Diencephalon (tissue), 2 donors: ENCODE data around the genes ZNF790, ZNF540 and PPP1R14A.

- RAMPAGE, long total RNA: no peak
These were observed 1.9 kb downstream of the ZNF567 start for GRCh38 chr19:36689262-36689705.

- RAMPAGE, long total RNA: no peak
These were observed at the start of gene ZNF790 for GRCh38 chr19:36838224-36839094. ZNF790 (minus strand) TSS chr19:36838387.

DNA sequence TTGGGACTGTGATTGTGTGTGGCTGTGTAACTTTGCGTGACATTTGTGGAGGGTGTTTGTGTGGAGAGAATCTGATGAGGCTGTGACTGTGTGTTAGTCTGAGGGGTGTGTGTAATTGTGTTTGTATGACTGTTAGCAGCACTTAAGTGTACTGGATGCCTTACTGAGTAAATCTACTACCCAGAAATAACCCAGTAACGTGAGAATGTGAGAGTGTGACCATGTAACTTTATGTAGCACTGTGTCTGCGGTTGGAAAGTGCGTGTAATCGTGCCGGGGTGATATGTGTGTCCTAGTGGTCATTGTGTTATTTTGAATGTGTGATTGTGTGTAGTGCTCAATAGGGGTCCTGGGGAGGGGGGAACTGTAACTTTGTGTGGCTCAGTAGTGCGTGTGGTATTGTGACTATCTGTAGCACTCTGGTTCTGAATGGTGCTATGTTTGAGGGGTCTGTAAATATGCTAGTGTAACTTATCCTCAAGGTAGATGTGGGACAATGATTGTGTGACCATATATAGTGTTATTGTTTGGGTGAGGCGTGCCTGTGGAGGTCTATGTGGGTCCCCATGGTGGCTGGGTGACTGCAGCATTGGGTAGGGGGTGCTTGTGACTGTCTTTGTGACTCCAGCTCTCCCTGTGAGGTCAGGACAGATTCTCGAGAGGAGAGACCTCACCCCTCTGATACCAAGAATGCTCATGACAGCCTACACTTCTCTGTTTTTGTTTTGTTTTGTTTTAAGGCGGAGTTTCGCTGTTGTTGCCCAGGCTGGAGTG lies 709 bp downstream of the ZNF383 start:
- RAMPAGE, long total RNA: no peak

GRCh38 chr19:37594582-37595612 lies at the start of gene ZNF540:
ZNF540 (plus strand) TSS chr19:37594876.
- RAMPAGE, long total RNA: no peak

GRCh38 chr19:37635848-37636320 lies 19.4 kb downstream of the ZFP30 start:
- RAMPAGE, long total RNA: no peak

DNA sequence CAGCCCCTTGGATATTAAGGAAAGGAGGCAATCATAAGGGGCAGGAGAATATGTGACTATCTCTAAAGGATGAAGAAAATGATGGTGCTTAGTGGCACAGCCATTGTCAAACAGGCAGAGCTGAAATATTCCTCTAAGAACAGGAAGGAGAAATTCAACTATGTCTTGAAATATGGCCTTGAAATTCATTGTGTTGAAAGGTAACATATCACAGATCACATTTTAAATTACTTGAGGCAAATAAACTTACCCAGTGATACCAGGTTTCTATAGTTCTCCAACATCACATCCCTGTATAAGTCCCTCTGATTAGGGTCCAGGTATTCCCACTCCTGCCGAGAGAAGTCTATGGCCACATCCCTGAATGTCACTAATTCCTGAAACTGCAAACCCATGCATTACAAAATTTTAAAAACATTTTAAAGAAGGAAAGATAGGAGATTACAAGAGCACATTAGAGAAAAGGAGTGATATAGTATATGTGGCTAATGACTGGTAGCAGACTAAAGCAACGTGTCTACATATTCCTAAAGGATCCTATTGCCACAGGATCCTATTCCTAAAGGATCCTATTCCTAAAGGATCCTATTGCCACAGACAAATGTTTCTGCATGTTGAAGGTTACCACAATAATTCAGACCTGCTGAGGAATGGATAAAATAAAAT lies 7.9 kb downstream of the ZNF573 start:
- RAMPAGE, long total RNA: no peak

GRCh38 chr19:37983729-37984571 lies 76.9 kb downstream of the SIPA1L3 start:
- RAMPAGE, long total RNA: no peak

DNA sequence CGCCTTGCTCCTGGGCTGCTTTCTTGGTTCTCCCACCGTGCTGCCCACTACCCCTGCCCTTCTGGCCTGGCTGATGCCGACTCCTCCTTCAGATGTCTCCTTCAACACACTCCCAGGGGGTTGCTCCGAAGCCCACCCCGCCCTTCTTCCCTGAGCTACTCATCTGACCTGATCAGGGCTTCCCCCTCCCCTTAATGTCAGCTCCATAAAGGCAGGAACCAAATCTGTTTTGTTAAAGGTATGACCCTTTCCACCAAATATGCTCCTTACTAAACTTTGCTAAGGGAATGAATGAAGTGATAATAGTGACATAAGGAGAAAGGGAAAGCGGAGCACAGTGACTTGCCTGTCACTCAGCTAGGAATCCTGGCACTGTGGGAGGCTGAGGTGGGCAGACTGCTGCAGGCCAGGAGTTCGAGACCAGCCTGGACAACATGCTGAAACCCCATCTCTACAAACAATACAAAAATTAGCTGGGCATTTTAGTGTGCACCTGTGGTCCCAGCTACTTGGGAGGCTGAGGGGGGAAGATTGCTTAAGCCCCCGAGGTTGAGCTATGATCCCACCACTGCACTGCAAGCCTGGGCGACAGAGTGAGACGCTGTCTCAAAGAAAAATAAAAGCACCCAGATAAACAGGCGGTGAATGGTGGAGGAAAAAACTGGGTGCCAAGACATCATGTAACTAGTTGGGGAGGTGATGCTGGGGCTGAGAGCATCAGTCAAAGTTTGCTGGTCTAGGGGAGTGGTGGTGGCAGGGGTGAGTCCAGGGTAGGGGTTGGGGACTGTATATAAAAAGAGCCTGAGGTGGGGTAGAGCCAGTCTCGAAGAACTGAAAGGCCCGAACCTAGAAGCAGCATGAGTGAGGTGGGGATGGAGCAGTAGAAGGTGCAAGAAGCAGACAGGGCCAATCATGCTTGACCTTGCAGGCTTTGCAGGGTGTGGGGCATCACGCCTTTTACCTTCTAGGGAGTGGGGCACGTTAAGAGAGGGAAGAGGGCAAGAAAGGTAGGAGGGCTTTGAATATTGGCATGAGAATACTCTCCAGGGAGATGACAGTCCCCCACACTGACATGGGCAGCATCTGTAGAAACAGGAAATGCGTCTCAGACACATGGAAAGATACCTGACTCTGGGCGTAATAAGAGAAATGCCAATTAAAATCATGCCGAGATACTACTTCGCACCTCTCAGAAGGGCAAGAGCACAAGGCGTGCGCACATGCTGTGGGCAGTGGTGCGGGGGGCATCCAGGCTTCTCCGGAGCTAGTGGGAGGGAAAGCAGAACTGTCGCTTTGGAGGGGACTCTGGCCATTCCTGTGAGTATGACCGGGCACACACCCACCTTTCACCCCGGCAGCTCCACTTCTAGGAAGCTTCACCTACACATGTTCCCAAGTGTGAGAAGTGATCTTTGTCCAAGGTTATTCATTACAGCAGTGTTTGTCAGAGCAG lies 98.9 kb downstream of the SIPA1L3 start:
- RAMPAGE, long total RNA: no peak

- RAMPAGE, long total RNA: no peak
These were observed 144.0 kb downstream of the DPF1 start for GRCh38 chr19:38079998-38080413.

DNA sequence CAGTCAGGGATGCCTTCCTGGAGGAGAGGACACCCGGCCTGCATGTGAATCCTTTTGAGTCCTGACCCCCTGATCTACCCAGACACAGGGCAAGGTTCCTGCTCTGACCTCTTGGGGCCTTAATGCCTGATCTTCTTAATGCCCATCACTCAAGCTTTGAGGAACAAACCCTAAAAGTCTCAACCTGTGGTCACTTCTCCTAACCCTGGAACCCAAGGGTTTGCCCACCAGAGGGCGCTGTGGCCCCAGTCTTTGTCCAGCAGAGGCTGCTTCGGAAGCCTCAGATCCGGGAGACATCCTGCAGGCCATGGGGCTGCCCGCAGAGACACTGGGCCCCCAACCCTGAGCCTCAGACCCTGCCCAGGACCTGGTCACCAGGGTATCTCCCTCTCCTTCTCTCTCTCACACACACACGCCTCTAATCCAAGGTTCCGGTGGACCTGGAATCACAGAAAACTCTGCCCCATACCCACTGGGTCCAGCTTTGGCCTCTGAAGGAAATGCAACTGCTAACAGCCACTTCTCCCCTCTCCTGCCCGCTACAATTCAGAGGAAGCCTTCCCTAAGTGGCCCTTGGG lies 9.8 kb upstream of the DPF1 start:
- RAMPAGE, long total RNA: no peak

GRCh38 chr19:38255186-38256080 lies 741 bp downstream of the PPP1R14A start:
- RAMPAGE, long total RNA: no peak

DNA sequence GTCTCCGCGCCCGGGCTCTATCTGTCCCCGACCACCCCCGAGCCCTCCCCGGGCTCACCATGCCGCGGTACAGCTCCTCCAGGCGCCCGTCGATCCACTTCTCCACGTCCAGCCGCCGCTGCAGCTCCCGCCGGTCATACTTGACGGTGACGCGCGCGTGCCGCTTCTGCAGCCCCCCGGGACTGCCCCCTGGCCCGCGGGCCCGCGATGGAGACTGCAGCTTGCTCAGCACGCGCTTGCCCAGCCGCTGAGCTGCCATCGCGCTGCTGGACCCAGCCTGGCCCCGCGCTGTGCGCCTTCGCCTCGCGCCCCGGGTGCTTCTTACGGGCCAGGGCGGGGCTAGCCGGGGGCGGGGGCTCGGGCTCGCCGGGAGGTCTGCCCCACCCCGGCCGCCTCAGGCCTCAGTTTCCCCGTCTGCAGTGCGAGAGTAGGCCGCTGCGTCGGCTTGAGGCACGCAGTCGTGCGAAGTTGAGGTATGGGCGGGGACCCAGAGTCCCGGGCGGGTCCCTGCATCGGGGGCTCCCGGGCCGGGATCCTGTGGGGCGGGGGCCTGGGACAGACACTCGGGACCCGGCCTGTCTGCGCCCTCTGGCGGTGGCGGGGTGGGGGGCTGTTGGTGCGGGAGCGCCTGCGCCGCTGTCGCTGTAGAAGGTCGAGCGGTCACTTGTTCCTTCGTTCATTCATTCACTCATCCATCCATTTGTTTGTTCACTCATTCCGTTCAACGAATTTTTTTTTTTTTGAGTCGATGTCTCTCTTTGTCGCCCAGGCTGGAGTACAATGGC lies at the start of gene PPP1R14A:
Gene PPP1R14A, minus strand, starts transcription at position 294 of the 785 bp plus-strand sequence.
- RAMPAGE, long total RNA: no peak

GRCh38 chr19:38274803-38275181 lies 10.4 kb downstream of the SPINT2 start:
- RAMPAGE, long total RNA: no peak

- RAMPAGE, long total RNA: no peak
These were observed 13.2 kb downstream of the SPINT2 start for GRCh38 chr19:38277360-38278087.

- RAMPAGE, long total RNA: no peak
These were observed 3.3 kb downstream of the CATSPERG start for GRCh38 chr19:38338854-38339424.

DNA sequence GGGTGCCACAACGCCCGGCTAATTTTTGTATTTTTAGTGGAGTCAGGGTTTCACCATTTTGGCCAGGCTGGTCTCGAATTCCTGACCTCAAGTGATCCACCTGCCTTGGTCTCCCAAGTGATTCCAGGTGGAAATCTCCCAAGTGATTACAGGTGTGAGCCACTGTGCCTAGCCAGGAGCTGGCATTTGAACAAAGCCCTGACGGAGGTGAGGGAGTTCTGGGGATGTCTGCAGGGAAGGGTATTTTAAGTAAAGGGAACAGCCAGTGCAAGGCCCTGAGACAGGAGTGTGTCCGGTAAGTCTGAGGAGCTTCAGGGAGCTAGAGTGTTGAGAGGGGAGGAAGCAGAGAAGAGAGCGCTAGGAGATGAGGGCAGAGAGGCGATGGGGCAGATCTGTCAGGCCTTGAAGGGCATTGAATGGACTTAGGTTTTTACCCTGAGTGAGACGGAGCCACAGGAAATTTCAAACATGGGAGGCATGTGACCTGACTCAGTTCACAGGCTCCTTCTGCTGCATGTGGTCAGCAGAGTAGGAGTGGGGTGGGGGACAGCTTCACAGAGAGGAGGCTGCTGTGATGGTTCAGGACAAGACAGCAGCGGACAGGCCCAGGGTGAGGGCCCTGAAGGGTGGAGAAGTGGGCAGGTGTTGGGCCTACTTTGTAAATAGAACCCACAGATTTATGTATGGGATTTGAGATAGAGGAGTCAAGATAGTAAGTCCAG lies 2.6 kb upstream of the FAM98C start:
- RAMPAGE, long total RNA: no peak

DNA sequence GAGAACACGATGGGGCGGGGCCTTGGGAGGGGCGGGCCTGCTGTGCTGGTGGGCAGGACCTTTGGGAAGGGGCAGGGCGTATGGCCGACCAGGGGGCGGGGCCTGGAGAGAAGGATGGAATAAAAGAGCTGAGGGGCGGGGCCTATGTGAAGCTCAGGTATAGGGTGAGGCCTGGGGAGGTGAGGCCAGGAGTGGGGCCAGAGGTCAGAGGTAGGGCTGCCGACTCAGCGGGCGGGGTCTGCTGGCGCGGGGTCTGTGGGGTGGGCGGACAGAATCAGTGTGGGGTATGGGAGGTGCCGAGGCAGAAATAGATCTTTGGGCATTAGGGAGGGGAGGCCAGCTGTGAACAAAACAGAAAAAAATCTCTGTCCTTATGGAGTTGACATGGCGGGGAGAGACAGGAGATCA lies 19.7 kb downstream of the RYR1 start:
- RAMPAGE, long total RNA: no peak

DNA sequence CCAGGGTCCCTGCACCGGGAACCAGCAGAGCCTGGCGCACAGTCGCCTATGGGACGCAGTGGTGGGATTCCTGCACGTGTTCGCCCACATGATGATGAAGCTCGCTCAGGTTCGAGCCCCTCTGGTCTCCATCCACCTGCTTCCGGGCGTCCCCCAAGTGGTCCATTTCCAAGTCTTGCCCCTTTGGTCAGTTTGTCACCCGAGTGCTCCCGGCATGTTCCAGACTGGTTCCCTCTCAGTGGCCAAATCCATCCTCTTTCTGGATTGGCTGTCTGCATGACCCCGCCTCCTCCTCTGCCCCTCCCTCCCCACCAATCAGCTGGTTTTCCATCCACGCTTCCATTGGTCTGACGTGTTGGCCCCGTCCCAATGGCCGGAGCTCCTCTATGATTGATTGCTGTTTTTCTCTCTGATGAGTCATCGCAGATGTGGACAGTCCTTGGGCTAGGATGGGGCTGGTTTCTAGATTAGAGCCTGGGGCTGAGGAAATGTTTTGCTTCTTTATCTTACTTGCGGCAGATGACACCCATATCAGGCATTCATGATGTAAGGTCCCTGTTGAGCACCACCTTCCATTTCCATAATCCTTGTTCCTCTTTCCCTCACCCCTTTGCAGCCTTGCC lies 73.9 kb downstream of the MAP4K1 start:
- RAMPAGE, long total RNA: no peak

GRCh38 chr19:38663795-38664312 lies 16.4 kb downstream of the ACTN4 start:
- RAMPAGE, long total RNA: no peak

DNA sequence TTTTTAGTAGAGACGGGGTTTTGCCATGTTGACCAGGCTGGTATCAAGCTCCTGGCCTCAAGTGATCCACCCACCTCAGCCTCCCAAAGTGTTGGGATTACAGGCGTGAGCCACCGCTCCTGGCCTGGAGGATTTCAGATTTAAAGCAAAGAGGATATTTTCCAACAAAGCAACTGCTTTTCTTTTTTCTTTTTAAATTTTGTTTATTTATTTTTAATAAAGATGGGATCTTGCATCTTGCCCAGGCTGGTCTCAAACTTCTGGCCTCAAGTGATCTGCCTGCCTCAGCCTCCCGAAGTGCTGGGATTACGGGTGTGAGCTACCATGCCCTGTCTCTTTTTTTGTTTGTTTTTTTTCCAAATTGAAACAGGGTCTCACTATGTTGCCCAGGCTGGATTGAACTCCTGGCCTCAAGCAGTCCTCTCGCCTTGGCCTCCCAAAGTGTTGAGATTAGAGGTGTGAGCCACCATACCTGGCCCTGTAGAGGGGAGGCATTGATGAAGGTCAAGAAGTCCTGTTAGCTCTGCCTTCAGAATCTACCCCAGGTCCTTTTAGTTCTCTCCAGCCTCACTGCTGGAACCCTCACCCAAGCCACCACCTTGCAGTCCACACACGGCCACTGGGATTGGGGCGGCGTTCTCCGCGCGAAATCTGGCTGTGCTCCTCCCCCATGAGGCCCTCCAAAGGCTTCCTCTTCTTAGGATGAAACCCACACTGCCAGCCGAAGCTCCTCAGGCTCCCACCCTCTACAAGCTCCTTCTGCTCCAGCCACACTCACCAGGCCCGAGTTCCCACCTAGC lies 34.8 kb downstream of the ACTN4 start:
- RAMPAGE, long total RNA: no peak